Neuron (in vitro differentiated cells): ENCODE measurements around the gene ATP5ME.

- PRO-cap = no peak
These were observed 3.7 kb upstream of the ZNF718 start for GRCh38 chr4:120657-120947.

DNA sequence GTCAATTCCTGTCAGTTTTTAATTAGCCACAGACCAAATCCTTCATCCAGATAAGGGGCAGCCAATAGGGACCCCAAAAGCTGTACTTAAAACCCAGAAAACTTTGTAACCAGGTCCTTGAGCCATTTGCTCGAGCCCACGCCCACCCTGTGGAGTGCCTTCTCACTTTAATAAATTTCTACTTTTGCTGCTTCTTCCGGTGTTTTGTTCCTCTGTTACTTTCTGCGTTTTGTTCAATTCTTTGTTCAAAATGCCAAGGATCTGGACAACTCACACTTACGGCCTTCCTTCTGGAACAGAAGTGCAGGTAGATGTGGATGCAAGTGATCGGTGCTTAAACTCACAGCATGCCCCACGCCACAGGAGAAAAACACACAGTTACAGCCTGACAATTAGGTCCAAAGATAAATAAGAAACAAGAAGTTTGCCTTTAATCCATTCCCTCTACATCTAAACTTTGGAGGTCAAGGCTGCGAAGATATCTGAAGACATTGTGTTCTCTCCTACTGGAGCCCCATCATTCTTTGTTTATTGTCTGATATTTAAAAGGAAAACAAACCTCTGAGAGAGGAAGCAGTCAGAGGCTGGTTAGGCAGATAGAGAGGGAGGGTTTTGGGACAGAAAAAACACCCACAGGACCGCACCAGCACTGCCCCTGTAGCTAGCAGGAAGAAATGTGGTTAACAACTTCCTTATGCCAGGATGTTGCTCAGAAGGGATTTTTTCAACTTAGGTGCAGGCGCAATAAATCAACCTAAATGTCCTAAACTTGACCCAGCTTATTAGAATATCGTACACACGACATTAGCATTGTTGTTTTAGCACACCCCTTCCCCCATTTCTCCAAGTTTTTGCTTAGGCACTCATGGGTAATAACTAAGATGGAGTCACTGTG, 3.1 kb upstream of the ZNF718 start:
- PRO-cap = no peak

- PRO-cap = bidirectional peak, plus-strand start at chr4:213069, minus-strand start at chr4:213051; bidirectional peak, plus-strand start at chr4:213402, minus-strand start at chr4:213254; unidirectional peak, minus-strand start at chr4:213436
These were observed 88.9 kb downstream of the ZNF718 start for GRCh38 chr4:212961-213930.

GRCh38 chr4:241372-242052, 63.8 kb downstream of the ZNF732 start:
- PRO-cap = no peak

DNA sequence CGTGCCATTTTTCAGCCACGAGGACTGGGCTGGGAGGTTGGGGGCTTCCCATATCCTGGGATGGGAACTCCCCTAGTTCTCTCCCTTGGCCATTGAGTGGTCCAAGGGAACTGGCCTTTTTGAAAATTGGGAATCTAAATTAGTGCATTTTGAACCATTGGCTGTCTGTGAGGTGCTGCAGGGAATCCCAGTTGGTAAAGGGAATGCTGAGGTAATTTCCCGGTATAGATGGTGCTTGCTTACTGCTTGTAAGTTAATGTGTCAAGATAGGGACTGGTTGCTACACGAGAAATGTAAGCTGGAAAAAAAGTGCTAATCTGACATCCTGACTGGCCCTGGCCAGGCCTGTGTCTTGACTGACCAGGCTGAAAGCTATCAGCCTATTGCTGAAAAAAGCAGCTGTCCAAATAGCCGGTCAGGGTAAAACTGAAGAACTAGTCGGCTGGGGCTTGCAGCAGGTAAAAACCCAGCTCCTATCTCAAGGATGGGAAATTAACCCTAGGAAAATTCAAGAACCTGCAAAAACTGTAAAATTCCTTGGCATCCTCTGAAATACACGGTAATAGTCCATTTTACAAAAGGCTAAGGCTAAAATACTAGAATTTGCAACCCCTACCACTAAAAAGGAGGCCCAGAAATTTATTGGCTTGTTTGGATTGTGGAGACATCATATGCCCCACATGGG, 47.0 kb downstream of the ZNF721 start:
- PRO-cap = no peak

- PRO-cap = no peak
These were observed 678 bp downstream of the PIGG start for GRCh38 chr4:499495-500281.

GRCh38 chr4:576993-577440, 922 bp upstream of the TMEM271 start:
- PRO-cap = bidirectional peak, plus-strand start at chr4:577227, minus-strand start at chr4:576662; bidirectional peak, plus-strand start at chr4:577311, minus-strand start at chr4:577281

DNA sequence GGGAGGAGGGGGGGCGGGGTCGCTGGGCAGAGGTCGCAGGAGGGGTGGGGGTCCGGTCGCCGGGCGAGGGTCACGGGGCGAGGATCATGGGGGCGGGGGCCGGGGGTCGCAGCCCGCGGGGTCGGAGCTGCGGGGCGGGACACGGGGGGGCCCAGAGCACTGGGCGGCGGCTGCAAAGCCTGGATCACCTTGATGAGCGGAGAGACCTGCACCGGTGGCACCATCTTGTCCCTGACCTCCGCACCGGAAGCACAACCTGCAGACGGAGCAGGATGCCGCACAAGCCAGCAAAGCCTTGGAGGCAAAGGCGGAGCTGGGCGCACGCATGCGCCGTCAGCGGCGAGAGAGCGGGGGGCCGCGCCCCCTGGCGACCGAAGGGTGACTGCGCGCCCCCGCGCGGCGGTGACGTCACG, at the start of gene ATP5ME:
Gene ATP5ME, minus strand, starts transcription at position 253 of the 413 bp plus-strand sequence.
- PRO-cap = bidirectional peak, plus-strand start outside the sequence, minus-strand start at position 246 of the sequence

DNA sequence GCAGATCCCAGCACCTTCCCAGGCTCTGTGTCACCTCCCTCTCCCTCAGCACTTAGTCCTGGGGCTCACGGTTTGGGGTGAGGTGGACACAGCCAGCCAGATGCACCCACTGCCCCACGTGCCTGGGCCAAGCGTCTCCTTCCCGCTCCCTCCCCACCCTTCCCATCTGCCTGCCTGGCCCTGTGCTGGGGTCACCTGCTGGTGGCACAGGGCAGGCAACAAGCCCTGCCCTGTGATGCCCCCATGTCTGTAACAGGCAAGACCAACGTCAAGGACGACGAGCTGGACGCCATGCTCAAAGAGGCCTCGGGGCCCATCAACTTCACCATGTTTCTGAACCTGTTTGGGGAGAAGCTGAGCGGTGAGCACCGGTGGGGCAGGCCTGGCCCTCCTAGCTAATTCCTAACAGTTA, 5.3 kb downstream of the MYL5 start:
- PRO-cap = no peak

GRCh38 chr4:687044-687651, 1.8 kb downstream of the SLC49A3 start:
- PRO-cap = no peak

DNA sequence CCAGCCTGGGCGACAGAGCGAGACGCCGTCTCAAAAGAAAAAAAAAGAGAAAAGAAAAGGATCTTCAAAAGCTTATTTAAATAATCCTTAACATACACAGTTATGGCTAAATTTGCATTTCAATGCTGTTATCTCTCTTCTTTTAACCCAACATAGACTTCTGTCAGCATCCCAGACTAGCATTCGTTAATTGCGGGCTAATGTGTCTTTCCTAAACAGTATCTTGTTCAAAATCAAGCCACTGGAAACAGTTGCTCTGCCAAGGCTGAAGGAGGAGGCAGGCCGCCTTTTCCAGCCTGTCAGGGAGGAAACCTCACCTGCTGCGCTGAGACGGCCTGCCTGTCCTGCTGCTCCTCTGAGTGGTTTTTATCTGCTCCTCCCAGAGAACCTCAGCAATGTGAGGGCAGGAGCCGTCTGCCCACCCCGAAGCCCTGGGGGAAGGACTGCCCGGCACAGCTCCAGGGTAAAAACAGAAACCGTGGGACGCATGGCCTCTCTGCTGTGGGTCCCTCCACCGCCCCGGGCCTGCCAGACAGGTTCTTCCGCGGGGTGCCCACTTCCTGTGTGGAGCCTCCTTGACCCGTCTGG, 3.7 kb upstream of the SLC49A3 start:
- PRO-cap = no peak

GRCh38 chr4:755033-755708, 49.5 kb downstream of the PCGF3 start:
- PRO-cap = no peak

- PRO-cap = no peak
These were observed 54.9 kb downstream of the PCGF3 start for GRCh38 chr4:760202-761285.

GRCh38 chr4:849042-849775, 23.3 kb upstream of the CPLX1 start:
- PRO-cap = no peak

DNA sequence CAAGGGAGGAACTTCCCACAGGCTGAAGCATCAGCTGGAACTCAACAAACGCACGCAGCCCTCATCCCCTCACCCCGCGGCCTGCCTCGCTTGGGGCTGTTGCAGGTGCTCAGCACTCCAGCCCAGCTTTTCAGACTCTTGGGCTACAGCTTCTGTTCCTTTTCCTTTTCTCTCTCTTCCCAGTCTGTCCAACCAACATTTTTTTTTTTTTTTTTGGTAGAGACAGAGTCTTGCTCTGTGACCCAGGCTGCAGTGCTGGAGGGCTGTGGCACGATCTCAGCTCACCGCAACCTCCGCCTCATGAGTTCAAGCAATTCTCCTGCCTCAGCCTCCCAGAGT, 41.4 kb downstream of the GAK start:
- PRO-cap = no peak

DNA sequence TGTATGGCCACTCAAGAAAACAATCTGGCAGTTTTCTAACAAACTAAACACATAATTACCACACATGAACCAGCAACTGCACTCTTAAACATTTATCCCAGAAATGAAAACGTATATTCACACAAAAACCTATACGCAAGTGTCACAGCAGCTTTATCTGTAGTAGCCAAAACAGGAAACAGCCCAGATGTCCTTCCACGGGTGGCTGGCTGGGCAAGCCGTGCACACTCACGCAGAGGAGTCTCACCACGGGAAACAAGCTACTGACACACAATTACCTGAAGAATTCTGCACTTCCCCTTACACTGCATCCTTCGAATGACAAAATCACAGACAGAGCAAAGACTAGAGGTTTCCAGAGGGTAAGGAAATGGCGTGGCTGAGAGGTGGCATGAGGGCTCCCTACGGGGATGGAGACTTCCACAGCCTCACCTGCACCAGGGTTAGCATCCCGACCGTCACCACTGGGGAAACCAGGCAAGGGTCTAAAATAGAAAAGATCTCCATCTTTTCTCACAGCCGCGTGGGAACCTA, 9.3 kb downstream of the GAK start:
- PRO-cap = no peak

- PRO-cap = no peak
These were observed 902 bp downstream of the GAK start for GRCh38 chr4:930926-931901.

DNA sequence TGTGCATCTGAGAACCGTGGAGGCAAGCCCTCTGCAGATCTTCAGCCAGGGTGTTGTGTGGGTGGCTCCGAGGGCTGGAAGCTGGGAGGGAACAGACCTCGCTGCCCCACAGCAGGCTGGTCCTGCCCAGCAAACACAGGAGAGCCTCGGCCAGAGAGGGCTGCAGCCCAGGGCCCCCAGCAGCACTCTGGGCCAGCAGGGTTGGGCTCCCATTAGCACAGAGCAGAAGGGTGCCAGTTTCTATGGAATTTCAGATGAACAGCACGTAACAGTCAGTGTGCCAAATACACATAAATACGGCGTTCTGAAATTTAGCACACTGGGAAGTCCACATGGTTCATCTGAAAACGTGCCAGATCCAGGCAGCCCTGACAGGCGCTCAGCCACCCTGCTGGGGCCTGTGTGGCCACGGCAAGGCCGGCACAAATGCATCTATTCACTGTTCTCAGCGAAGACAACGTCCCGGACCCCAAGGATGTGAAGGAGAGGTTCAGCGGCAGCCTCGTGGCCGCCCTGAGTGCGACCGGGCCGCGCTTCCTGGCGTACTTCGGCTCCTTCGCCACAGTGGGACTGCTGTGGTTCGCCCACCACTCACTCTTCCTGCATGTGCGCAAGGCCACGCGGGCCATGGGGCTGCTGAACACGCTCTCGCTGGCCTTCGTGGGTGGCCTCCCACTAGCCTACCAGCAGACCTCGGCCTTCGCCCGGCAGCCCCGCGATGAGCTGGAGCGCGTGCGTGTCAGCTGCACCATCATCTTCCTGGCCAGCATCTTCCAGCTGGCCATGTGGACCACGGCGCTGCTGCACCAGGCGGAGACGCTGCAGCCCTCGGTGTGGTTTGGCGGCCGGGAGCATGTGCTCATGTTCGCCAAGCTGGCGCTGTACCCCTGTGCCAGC, 15.7 kb downstream of the DGKQ start:
- PRO-cap = no peak

- PRO-cap = no peak
These were observed 14.2 kb downstream of the DGKQ start for GRCh38 chr4:958811-959844.

- PRO-cap = no peak
These were observed 10.0 kb downstream of the DGKQ start for GRCh38 chr4:963367-963708.